Mesenchymal stem cell of adipose (primary cell): ENCODE measurements around a stretch of chr1.

GRCh38 chr1:52467565-52467934 lies 63.1 kb downstream of the PRPF38A start:
- CAGE, long polyA plus RNA, result no peak

- CAGE, long polyA plus RNA, result no peak
Measured at GRCh38 chr1:52474875-52475632, 70.7 kb downstream of the PRPF38A start.

GRCh38 chr1:52651942-52652492 lies 19.0 kb downstream of the SHISAL2A start:
- CAGE, long polyA plus RNA, result no peak

DNA sequence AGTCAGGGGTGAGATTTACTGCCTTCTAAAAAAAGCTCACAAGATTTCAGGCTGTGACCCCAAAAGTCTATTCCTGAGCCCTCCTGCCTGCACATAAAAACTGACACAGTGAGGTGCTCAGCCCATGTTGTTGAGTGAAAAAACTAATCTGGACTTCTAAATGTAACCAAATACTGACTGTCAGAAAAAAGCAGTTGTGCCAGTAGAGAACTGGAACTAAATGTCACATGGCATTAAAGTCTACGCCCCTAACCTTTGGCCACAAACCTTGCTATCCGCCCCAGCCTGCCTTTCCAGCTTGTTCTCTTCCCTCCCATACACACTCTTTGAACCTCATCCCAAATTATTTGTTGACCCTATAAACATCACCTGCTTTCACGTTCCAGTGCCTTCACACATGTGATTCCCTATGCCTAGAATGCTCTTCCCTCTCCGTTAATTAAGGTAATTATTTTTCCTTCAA lies 9.1 kb upstream of the COA7 start:
- CAGE, long polyA plus RNA, result no peak

DNA sequence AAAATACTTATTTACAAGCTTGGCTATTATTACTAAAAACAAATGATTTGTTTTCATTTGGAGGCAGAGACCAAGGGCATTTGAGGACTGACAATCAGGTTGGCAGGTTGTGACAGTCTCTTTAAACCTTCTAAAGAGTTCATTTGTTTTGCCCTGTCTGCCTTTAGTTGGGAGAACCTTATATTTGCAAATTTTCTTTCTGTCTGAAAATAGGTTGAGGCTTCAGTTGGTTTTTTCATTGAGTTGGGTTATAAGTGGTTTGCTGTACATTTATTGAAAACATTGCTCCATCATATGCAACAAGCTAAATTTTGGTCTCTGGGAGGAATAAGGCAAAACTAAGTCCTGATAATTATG lies 1.3 kb downstream of the ZYG11B start:
- CAGE, long polyA plus RNA, result no peak

GRCh38 chr1:52905727-52906726 lies 15.5 kb downstream of the ECHDC2 start:
- CAGE, long polyA plus RNA, result no peak

GRCh38 chr1:52911397-52912316 lies 9.9 kb downstream of the ECHDC2 start:
- CAGE, long polyA plus RNA, result no peak

DNA sequence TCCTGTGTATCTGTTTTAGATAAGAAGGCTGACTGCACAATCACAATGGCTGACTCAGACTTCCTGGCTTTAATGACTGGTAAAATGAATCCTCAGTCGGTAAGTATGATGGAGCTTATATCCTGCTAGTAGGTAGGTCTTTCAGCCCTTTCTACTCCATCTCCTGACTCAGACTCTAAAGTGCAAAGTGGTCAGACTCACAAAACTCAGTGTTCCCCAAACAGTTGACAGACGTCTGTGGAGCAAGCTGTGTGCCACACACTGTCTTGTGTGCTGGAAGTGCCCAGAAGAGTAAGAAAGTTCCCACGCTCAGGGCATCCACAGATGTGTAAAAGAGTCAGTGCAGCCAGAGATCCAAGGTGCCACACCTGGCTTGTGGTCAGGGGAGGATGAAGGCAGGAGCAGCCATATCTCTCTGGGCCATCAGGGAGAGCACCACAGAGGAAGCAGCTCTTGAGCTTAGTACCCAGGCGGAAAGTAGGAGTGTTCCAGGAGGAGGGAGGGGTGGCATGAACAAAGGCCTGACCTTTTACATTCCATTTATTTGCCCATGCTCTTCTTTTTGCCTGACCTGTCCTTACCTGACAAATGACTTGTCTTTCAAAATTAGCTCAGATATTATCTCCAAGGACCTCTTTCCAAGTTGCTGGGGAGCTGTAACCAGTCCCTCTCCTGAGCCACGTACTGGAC lies 14.0 kb upstream of the PODN start:
- CAGE, long polyA plus RNA, result no peak

GRCh38 chr1:53073570-53074527 lies 11.8 kb downstream of the PODN start:
- CAGE, long polyA plus RNA, result no peak

DNA sequence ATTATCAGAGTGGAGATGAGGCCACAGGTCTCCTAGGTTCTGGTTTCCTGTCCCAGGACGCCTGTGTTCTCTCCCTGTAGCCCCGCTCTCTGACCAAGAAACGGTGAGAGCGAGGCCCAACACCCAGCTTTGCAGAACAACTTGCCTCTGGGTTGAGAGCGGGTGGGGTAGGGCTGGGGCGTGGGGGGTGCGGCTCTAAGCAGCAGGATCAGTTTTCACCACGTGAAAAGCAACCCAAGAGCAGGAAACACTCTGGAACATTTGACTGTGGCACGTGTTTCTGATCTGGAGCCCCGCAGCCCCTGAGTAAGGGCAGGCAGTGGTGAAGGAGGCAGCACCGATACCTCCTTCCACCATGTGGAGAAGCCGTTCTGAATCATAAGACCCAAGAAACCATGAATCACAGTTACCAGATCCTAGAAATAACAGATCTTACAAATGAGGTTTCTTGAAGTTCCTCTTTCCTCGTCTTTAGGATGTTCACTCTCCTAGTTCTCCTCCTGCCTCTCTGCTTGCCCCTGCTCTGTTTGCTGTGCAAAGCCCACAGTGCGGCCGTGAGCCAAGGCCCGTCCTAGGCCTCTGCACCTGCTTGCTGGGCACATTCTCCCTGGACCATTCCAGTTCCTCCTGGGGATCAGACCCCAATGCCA lies 32.0 kb downstream of the SLC1A7 start:
- CAGE, long polyA plus RNA, result no peak

GRCh38 chr1:53190223-53190891 lies 6.3 kb upstream of the CPT2 start:
- CAGE, long polyA plus RNA, result no peak

- CAGE, long polyA plus RNA, result no peak
Measured at GRCh38 chr1:53196040-53196471, 568 bp upstream of the CPT2 start.

- CAGE, long polyA plus RNA, result no peak
Measured at GRCh38 chr1:53196962-53197682, 498 bp downstream of the CPT2 start.

- CAGE, long polyA plus RNA, result no peak
Measured at GRCh38 chr1:53296599-53296853, 31.3 kb downstream of the LRP8 start.

DNA sequence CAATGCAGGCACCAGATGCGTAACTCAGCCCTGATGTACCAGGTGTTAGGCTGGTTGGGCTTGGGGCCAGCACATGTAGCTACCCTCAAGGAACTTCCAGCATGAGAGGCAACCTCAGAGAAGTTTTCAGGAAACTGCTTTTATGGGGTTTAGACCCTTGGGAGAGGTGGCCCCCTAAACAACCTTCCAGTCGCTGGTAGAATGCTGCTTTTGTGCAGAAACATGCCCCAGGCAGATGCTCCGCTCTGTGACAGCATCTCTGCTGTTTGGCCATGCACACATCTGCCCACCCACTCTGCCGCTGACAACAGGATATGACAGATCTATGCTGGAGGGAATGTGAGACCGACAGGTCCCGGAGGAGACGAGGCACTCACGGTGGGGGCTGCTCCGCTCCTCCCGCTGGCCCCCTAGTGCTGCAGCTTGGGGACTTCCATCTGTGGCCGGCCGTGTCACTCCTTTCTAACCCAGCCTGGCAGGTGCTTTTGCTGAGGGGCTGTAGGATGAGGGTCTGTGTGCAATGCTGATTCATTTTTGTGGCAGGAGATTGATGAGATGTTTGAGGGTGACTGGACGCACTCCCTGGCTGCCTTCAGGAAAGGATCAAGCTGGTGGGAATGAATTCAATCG lies 49.1 kb upstream of the DMRTB1 start:
- CAGE, long polyA plus RNA, result no peak

DNA sequence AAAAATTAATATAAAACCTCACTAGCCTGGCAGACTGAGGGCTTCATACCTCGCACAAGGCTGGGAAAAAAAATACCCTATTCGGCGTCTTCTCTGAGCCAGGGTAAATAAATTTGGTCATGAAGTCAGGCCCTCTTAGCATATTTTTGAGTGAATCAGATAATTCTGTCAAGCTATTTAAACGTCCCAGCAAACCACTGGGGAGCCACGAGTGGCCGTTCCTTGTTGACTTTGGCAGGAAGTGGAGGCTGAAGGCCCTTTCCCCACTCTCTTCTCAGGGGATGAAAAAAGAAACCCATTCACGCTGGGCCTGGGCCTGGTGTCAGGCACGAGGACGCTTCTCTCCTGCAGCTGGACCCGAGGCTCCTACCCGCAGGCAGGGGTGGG lies 53.1 kb downstream of the DMRTB1 start:
- CAGE, long polyA plus RNA, result no peak

DNA sequence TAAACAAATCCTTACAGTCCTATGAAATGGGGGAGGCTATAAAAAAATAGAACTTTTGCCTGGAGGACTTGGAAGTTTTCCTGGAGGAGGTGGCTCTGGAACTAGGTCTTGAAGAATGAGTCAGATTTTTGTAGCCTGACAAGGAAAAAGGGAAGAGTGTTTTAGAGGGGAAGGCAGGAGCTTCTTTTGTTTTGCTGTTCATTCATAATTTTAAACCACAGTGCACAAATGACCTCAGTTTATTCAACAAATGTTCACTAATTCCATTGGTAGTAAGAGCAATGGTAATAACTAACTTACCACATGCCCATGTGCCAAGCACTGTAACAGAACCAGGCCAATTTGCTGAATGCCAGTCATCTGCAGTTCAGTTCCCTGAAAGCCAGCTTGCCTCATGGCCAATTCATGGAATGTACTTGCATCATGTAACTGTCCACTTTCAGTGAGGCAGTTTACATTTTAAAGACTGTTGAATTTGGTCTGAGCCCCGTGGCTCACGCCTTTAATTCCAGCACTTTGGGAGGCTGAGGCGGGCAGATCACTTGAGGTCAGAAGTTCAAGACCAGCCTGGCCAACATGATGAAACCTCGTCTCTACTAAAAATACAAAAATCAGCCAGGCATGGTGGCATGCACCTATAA lies 2.8 kb downstream of the DIO1 start:
- CAGE, long polyA plus RNA, result no peak

GRCh38 chr1:54124492-54124981 lies 28.3 kb downstream of the CDCP2 start:
- CAGE, long polyA plus RNA, result no peak

DNA sequence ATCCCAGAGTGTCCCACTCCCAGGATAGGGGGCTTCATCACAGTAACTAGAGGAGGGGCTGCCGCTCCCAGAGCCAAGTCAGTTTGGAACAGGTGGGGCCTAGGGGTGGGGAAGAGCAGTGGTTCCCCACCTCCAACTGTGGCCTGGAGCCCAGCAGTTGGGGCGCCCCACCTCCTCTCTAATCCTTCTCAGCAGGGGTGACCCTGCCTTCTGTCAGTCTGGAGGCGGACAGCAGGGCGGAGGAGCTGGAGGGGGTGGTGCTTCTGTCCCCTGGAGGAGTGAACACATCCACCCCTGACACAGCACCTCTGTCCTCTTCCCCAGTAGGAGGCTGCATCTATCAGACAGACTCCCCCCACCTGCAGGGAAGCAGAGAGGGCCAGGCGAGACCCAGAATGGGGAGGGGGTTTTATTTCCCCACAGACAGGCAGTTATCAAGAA lies 73.8 kb downstream of the MRPL37 start:
- CAGE, long polyA plus RNA, result no peak

DNA sequence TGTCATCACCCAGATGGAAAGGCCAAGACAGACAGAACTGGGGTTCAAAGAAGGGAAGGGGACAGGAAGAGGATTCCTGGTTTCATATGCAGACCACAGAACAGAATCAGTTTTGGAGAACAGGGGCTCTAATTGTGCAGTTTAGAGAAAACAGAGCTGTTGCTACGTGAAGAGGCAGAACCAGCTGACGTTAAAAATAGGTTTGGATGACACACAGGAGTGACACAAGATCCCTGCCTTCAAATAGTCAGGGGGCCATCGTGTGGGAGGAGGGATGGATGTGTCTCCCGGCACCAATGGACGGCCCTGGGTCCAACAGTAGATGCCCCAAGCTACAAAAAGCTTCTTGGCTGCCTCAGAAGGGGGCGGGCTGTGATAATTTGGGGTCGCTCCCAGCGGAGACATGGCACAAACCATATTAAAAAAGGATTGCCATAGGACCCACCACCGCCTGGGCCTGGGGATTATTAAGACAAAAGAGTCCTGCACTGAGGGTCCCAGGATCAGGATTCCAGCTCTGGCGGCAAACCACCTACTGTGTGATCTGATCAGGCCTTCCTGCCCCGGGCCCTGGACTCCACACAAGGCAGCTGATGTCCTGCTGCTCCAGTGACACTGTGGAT lies 87.9 kb downstream of the MRPL37 start:
- CAGE, long polyA plus RNA, result no peak